Vermiform appendix (tissue), 1 donor: ENCODE results near the genes RSAD2 and RNF144A.

DNA sequence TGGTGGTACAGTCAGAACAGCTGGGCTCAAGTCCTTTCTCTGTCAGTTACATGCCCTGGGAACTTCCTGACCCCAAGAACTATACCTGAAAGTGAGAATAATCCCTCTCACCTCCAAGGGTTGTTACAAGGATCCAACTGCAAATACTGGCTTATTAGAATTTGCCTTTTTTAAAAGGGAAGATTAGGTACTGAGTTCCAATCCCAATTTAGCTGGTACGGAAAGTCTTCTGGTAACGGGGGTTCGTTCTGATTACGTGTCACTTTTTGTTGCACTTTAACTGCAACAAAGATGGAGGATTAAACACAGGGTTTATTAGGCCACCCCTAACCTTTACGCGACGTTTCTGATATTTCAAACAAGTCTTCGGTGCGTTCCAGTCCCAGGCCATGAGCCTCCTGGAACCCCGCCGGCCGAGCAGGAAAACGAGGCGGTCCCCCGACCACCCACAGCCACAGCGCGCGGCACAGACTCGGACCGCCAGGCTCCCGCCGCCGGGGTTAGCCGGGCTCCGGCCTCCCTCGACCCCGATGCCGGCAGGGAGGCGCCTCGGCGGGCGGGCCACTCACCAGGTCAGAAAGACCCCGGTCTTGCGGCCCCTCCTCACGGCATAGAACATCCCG lies 458 bp downstream of the RNASEH1 start:
- PRO-cap: no peak

- PRO-cap: no peak
Measured at GRCh38 chr2:3577641-3578422, 2.8 kb downstream of the RPS7 start.

DNA sequence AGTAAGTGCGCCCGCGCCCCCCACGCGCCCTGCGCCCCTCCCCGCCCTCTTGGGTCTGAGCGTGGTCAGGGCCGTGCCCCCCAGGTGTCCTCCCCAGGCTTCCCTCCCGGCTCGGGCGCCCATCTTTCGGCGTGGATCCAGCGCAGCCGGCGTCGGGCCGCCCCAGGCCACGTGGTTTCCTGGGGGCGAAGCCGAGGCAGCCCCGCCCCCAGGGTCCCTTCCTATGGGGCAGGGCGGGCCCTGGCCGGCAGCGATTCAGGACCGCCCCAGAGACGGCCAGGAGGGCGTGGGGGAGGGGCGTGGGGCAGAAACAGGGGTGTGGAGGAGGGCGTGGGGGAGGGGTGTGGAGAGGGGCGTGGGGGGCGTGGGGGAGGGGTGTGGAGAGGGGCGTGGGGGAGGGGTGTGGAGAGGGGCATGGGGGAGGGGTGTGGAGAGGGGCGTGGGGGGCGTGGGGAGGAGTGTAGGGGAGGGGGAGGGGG lies 702 bp downstream of the DCDC2C start:
- PRO-cap: no peak

DNA sequence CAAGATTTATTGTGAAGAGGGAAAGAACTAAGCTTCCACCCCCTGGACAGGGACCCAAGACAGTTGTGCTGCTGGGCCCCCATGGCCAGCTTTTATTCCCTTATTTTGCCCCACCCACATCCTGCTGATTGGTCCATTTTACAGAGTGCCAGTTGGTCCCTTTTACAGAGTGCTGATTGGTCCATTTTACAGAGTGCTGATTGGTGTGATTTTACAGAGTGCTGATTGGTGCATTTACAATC lies 155.8 kb downstream of the DCDC2C start:
- PRO-cap: no peak

DNA sequence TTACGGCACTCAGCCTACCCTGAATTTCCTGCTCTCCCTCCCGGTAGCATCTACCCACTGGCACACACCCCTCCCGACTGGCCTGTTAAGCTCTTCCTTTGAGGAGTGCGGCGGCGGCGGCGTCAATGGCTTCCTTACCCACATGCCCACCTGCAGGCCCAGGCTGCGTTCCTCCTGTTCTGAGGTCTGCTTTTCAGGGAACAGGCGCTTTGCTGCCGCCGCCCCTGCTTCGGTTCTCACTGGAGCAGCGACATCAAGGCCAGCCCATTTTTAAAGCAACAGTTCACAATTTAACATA lies 432.4 kb downstream of the DCDC2C start:
- PRO-cap: no peak

DNA sequence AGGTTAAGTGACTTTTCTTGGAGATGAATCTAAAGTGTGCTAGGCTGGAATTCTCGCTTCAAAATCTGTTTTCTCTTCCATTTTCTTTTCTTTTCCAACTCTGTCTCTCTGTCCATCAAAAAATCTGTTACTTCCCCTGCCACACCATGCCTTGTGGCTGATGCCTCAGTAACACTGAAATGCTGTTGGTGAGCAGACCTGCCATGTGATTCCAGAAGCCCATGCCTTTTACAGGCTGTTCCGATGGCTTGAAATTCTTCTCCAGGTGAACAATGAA lies 633.2 kb upstream of the SOX11 start:
- PRO-cap: no peak

DNA sequence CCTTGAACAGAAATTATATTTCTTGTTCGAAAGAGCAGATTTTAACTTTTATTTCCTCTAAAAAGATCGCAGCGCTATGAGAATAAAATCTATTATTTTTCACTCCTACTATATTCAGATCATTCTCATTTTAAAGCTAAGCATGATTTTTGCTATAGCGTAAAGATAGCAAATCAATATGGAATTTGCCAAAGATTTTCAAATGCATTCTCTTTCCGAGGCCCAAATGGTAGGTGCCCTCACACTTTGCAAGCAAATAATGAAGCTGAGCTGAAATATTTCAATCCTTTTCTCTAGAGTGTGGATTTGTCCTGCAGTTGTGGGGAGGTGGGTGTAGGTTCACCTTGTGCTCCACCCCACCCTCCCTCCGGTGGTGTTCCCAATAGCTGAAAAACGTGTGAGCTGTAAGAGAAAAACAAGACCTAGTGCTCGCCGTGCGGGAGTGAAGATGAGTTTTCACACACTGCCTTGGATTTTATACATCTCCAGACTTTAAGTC lies 2.1 kb upstream of the SOX11 start:
- PRO-cap: no peak

DNA sequence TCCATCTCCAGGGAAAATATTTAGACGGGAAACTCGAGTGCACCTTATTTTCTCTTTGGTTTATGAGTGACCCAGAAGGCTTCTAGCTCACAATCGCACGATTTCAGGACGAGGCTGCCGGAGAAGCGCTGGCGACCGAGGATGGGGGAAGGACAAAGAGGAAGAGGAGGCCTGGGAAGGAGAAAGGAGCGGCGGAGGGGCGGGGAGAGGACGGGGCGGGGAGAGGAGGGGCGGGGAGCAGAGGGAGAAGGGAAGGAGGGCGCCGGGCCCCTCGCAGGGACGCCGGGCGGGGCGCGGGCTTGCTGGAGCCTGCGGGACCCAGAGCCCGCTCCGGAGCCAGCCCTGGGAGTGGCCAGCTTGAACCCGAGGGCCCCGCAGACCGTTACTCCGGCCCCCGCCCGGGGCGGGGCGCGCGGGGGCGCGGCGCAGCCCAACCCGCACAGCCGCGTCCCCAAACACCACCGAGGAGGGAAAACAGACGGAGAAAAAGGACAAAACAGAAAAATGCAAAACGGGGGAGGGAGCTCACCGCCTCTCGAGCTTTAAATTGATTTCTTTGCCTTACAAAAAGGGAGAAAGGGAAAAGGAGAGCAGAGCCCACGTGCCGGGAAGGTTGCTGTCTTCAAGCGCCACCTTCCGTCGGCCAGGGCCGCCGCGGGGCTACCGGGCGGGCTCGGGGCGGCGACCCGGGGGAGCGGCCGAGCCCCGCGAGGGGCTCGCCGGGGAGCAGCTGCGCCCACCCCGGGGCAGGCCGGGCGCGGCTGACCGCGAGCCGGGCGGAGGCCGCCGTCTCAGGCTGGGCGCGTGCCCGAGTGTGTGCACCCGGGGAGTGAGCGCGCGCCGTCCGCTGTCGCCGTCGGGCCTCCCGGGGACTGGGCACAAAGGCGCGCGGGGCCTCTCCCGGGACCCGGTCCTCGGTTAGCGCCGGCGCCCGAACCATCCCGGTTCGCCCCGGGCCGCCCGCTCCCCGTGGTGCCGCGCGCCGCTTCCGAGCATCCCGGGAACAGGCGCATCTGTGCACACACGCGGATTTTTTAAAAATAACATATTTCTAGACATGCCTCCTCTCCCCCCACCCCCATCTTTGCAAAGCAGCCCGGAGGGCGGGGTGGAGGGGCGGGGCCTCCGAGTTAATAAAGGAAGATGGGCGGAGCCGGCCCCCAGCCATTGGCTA lies 653 bp upstream of the SOX11 start:
- PRO-cap: no peak

DNA sequence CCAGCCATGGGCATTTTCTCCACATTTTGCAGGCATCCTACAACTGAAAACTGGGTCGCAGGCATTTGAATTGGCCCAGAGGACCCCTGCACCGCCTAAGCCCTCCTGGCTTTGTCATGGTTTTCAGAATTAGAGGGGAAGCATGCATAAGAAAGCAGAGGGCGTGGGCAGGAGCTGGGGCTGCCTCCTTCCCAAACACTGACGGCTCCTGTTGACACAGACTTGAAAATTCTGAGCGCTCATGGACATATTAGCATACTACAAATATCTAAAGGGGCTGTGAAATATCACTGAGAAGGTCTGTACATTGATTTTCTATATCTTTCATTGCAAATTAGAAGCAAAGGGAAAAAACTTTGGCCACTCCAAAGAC lies 34.1 kb downstream of the SOX11 start:
- PRO-cap: no peak

GRCh38 chr2:5776973-5777612 lies 84.9 kb downstream of the SOX11 start:
- PRO-cap: no peak

- PRO-cap: no peak
Measured at GRCh38 chr2:6372110-6372814, 493.4 kb downstream of the CMPK2 start.

- PRO-cap: no peak
Measured at GRCh38 chr2:6812998-6813611, 52.6 kb downstream of the CMPK2 start.

- PRO-cap: bidirectional peak, plus-strand start at chr2:6877777, minus-strand start at chr2:6877617
Measured at GRCh38 chr2:6877278-6878176, at the start of gene RSAD2. TSS of gene RSAD2 (plus strand) at chr2:6877777.

DNA sequence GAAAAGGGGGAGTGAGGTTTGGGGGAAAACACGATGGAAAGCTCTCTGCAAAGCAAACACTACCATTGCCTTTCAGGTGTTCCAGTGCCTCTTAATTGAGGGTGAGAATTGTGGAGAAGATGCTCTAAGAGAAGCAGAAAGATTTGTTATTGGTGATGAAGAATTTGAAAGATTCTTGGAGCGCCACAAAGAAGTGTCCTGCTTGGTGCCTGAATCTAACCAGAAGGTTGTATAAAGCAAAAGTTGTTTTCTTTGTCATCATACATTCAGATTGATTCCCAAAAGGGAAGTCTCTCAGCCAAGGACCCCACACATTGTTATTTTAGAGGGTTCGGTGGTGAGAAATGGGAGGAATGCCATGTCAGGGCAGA lies 12.5 kb downstream of the RSAD2 start:
- PRO-cap: no peak

- PRO-cap: unidirectional peak, plus-strand start at chr2:6917493
Measured at GRCh38 chr2:6917126-6917726, at the start of gene RNF144A. TSS of gene RNF144A (plus strand) at chr2:6917412.

DNA sequence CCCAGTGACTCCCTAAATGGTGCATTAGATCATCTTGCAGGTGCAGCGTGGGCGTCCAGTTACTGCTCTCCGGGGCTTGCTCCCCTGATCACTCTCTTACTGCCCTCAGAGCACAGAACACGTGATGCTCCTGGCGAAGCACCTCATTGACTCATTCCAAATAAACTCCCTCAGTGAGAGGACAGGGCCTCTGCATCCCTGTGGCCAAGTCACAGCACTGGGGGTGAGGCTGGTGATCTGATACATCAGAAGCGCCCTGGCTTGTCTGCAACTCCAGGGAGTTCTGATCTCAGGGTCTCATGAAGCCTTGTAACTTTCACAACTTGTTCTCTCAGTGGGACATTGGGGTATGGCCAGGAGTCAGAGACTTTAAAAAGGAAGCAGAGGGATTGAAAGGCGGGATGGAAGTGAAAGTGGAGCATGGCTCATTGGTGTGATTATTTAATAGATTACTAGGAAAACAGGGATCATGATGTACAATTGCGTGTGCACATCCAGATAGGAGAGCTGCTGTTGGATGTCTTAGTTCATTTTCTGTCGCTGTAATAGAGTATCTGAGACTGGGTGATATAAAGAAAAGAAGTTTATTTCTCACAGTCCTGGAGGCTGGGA lies 41.8 kb downstream of the RNF144A start:
- PRO-cap: no peak

GRCh38 chr2:7016728-7017119 lies 99.5 kb downstream of the RNF144A start:
- PRO-cap: no peak

DNA sequence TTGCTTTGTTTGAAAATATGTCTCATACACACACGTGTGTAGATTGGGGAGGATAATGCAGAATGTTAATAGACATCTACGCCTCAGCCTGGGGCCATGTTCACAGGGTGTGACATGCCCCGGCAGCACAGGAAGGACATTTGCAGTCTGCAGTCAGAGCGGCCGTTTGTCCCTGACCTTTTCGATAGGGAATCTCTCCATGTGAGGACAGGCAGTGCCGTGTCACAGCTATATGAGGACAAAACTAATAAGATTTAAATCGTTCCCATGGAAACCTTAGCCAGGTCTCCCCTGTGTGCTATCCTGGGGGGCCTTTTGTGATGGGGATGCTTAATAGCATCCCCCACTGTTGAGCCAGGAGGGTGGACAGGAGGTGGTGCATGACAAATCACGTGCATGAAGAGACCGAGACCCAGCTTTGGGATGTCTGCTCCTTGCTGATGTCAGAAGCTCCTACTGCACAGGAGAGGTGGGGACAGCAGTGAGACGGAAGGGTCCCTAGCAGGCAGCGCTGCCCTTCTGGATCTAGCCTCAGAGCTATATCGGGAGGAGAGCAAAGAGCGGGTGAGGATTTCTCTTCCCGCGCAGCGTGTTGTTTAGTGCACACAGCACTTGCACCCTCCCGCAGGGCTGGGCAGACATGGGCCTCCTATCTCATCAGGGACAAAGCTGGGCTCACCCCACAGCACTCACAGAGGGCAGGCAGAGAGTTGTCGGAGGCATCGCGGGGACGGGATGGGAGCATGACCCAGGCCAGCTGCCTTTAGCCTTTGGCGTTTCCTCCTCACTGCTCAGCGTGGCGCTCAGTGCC lies 100.7 kb downstream of the RNF144A start:
- PRO-cap: no peak

DNA sequence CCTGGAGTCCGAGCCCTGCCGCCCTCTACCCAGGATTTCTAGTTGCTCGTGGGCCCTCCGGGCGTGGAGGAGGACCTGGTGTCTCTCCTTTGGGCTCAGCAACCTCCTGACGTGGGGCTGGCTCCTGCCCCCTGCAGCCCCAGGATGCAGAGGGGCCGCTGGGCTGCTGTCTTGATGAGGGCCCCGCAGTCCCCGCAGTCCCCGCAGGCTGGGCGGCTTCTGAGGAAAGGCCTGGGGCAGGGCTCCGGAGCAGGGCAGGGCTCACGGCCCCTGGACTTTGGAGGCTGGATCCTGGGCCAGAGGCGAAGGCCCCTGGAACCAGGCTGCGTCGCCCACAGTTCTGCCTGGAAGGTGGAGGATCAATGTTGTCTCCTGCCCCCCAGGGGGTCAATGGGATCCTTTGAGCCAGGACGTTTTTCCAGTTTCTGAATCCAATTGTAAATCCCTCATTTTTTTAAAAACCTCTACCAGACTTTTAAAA lies 172.9 kb downstream of the RNF144A start:
- PRO-cap: unidirectional peak, minus-strand start at position 205 of the sequence

- PRO-cap: no peak
Measured at GRCh38 chr2:8119398-8119715, 562.5 kb upstream of the ID2 start.